SJCRH30 (cell line): ENCODE measurements around the genes CASTOR1, SLC35E4, MORC2, PLA2G3, RNF185, DRG1 and SFI1.

- RAMPAGE, long total RNA, result no peak
Measured at GRCh38 chr22:30288940-30290203, at the start of gene CASTOR1. CASTOR1 (minus strand) TSS chr22:30289505.

- RAMPAGE, long total RNA, result no peak
Measured at GRCh38 chr22:30301865-30302704, 12.8 kb upstream of the CASTOR1 start.

- RAMPAGE, long total RNA, result no peak
Measured at GRCh38 chr22:30372932-30373342, 14.3 kb downstream of the RNF215 start.

- RAMPAGE, long total RNA, result no peak
Measured at GRCh38 chr22:30435477-30436391, 10.2 kb downstream of the MTFP1 start.

- RAMPAGE, long total RNA, result no peak
Measured at GRCh38 chr22:30444857-30445729, 19.5 kb downstream of the MTFP1 start.

GRCh38 chr22:30635251-30636359 lies at the start of gene SLC35E4:
SLC35E4 (plus strand) TSS chr22:30635781.
- RAMPAGE, long total RNA, result no peak

DNA sequence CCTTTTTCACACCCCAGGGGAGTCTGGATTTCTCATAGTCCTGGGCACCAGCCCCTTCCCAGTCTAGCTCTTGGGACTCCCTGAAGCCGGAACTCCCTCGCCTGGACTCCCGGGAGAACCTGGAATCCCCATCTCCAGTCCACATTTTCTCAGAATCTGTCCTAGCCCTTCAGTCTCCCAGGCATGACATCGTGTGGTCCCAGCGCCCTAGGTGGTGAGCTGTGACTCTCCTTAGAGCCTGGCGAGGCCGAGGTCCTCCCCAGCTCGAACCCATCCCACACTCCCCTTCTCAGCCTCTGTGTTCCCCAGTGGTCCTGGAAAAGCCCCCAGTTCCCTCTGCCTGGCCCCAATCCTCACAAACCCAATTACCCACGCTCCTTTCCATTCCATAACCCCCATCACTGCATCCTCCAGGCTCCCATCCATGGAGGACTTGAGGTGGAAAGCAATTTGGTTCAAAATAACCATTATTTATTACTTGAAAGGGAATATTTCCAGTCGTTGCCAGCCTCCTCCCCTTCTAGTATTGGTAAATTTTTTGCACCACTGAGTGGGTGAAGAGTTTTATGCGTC lies 811 bp upstream of the DUSP18 start:
- RAMPAGE, long total RNA, result no peak

DNA sequence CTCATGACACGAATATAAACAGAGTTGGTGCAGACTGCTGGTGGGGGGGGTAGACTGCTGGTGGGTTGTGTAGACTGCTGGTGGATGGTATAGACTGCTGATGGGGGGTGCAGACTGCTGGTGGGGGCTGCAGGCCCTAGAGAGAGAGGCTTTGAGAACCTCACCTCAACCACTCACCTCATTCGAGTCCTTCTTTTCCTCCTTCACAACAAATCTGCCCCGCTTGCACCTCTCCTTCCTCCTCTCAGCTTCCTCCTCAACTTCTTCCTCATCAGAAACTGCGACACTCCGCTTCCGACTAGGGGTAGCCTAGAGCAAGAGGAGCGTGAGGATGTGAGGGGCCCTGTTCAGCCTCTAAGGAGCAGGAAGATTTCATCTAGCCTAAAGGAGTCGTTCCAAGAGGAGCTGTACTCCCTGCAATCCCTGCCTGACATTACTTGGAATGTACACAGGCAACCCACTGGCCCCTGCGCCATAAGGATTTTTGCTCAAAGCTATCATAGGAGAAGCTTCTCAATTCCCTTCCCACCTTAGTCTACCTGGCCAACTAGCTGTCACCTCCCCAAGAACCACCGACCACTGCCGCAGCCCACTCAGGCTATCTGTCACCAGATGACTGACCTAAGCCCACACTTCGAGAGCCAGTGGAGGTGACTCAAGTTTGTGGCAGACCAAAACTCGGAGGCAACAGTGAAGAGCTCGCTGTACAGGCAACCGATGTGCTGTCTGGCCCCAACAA lies 34.5 kb downstream of the MORC2 start:
- RAMPAGE, long total RNA, result no peak

GRCh38 chr22:30968113-30969140 lies at the start of gene MORC2:
MORC2 (minus strand) TSS chr22:30968774.
- RAMPAGE, long total RNA, result no peak

- RAMPAGE, long total RNA, result no peak
Measured at GRCh38 chr22:31093559-31094669, 12.8 kb downstream of the SMTN start.

DNA sequence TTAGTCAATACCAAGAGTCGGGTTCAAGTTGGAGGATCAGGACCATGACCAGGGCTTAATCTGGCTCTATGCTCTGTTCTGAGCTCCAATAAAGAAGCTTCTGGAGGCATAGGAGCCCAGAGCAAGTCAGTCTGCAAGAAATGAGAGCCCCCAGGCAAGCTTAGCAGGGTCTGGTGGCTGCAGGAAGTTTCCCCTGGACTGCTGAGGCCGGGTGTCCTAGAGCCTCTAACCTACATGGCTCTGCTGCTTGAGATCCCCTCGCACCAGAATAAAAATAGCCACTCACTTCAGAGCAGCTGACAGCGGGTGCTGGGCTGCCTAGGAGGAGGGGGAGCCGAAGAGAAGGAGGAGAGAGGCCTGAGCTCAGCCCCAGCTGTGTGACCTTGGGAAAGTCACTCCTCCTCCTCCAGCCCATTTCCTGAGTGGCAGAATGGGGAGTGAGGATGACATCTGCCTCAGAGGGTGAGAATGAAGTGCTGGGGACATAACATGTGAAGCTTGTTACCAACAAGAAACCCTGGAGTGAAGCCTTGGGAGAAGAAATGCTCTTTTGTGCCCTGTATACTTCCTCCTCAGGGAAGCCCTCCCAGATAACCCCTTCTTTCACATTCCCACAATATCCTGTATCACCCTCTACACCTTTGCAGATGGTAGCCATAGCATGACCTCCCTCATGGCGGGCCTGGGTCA lies 3.7 kb upstream of the INPP5J start:
- RAMPAGE, long total RNA, result no peak

DNA sequence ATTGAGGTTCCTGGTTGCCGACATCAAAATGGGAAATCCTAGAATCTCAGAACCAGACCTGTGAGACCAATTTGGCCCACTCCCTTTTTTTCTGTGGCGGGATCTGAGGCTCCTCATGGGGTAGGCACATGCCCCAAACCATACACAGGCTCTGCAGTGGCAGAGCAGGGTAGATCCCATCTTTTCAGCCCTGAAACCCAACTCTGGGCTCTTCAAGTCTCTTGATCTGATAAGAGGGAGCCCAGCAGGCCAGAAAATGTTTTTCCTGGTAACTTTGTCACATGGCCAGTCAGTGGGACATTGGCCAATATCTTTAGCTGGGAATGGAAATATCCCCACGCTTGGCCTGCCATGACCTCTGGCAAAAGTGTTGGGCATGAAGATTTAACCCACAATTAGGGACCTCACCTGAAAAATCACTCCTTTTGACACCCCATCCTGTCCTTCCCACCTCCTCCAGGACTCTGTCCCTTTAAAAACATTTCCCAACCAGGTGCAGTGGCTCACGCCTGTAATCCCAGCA lies 8.1 kb downstream of the INPP5J start:
- RAMPAGE, long total RNA, result no peak

DNA sequence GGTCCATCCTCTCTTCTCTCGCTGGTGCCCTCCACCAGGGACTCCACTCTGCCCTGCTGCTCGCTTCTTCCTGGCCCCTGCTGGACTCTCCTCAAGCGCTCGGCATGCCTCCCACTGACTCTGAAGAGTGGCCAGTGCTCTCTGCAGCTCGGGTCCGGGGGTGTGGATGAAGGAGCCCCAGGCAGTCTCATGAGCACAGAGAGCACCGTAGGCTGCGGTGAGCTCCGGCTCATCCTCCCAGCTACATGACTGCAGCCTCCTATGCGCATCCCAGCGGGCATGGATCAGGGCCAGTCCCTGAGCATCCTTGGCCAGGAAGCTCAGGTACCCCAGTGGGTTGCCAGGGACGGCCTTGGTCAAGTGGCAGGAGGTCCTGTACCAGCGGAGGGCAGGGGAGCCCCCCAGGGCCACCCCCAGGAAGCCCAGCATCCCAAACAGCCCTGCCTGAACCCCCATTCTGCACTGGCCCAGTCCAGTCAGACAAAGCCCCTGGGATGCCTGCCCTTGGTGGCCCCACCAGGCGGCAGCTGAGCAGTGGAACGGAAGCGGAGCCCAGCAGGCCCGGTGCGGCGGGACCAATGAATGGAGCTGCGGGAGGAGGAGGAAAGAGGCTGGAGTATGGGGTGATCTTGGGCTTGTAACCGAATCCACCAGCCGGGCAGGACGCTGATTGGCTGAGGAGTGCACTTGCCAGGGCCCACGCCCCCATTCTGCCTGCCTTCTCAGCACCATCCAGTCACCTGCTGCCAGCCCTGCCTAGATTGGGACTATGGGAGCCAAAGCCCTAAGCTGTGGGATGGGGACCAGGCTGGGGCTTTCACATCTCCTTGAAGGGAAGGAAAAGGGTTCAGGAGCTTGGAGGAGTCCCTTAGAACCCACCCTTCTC lies at the start of gene PLA2G3:
TSS of gene PLA2G3 (minus strand) at position 610 of the 886 bp plus-strand sequence.
- RAMPAGE, long total RNA, result no peak

DNA sequence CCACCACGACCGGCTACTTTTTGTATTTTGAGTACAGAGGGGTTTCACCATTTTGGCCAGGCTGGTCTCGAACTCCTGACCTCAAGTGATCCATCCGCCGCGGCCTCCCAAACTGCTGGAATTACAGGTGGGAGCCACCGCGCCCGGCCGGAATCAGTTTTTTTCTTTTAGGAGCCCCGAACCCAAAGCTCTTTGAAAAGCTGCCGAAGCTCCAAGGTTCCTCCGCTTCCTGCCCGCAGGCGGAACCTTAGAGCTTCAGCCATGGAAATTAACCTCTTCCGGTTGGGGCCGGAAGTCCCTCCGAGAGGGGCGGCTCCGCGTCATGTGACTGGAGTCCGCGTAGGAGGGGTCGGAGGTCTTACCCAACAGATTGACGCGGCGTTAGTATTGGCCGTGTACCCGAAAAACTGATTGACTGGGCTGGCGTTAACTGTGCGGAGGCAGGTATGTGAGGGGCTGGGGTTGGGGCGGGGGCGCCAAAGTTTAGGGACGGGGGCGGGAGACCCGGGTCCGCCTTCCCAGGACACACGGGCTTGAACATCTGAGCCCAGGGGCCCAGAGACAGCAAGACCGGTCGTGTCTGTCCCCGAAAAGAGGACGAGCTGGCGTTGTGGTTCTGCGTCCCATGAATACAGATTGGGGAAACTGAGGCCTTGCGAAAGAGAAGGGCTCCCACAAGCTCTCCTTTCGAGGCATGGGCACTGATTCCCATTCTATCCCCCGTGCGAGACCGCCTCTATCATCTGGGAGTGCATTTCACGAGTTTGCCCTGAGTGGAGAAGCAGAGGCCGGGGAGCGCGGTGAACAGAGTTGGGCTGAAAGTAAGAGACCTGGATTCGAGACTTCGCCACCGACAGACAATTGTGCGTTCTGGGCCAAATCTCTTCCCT lies at the start of gene RNF185:
TSS of gene RNF185 (plus strand) at position 323 of the 890 bp plus-strand sequence.
- RAMPAGE, long total RNA, result no peak

DNA sequence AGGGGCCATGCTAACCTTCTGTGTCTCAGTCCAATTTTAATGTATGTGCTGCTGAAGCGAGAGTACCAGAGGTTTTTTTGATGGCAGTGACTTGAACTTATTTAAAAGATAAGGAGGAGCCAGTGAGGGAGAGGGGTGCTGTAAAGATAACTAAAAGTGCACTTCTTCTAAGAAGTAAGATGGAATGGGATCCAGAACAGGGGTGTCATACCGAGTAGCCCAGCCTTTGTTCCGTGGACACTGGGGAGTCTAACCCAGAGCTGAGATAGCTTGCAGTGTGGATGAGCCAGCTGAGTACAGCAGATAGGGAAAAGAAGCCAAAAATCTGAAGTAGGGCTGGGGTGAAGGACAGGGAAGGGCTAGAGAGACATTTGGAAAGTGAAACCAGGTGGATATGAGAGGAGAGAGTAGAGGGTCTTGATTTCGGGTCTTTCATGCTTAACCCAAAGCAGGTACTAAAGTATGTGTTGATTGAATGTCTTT lies 10.7 kb downstream of the LIMK2 start:
- RAMPAGE, long total RNA, result no peak

- RAMPAGE, long total RNA, result no peak
Measured at GRCh38 chr22:31281976-31283050, 10.0 kb downstream of the PIK3IP1 start.

DNA sequence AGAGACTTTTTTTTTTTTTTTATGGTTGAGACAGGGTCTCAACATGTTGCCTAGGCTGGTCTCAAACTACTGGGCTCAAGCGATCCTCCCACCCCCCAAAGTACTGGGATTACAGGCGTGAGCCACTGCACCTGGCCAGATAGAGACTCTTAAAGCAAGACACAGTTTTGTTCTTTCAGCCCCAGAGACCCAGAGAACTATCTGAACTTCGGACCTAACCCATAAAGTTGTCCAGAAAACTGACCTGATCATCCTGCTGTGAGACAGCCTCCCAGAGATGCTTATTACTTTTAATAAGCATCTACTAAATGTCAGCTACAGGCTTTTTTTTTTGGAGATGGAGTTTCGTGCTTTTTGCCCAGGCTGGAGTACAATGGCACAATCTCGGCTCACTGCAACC lies 8.7 kb downstream of the PIK3IP1 start:
- RAMPAGE, long total RNA, result no peak

- RAMPAGE, long total RNA, result no peak
Measured at GRCh38 chr22:31286106-31286881, 6.0 kb downstream of the PIK3IP1 start.

DNA sequence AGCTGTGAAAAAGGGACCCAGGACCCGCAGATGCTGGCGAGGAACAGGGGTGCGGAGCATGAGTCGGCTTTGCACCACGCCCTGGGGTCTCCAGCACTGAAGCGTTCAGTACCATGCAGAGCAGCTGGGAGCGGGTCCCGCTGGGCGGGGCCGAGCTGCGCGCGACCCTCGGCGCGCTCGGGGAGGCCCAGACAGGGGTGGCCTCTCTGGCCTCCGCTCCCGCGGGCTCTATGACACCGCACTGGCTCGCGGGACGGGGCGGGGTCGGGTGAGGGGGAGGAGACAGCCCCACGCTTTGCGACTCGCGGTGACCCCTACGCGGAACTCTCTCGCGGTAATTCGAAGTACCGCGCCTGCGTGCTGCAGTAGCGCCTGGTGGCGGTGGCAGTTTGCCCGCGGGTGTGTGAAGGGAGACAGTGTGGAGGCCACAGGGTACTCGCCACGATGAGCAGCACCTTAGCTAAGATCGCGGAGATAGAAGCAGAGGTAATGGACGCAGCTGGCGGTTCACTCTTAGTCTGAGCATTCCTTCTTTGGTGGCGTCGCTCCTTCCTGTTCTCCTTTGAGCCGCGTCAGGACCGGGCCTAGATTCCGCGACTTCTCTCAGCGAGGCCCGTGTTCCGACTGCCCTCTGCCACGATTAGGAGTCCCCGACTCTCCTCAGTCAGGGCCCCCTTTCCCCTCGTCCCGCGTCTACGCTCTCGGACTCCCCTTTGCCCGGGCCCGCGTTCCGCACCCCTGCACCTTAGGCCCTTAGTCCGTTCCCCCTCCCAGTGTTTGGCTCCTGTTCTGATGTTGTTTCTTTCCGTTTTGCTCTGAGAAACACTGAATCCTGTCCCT lies at the start of gene DRG1:
TSS of gene DRG1 (plus strand) at position 365 of the 840 bp plus-strand sequence.
- RAMPAGE, long total RNA, result no peak

DNA sequence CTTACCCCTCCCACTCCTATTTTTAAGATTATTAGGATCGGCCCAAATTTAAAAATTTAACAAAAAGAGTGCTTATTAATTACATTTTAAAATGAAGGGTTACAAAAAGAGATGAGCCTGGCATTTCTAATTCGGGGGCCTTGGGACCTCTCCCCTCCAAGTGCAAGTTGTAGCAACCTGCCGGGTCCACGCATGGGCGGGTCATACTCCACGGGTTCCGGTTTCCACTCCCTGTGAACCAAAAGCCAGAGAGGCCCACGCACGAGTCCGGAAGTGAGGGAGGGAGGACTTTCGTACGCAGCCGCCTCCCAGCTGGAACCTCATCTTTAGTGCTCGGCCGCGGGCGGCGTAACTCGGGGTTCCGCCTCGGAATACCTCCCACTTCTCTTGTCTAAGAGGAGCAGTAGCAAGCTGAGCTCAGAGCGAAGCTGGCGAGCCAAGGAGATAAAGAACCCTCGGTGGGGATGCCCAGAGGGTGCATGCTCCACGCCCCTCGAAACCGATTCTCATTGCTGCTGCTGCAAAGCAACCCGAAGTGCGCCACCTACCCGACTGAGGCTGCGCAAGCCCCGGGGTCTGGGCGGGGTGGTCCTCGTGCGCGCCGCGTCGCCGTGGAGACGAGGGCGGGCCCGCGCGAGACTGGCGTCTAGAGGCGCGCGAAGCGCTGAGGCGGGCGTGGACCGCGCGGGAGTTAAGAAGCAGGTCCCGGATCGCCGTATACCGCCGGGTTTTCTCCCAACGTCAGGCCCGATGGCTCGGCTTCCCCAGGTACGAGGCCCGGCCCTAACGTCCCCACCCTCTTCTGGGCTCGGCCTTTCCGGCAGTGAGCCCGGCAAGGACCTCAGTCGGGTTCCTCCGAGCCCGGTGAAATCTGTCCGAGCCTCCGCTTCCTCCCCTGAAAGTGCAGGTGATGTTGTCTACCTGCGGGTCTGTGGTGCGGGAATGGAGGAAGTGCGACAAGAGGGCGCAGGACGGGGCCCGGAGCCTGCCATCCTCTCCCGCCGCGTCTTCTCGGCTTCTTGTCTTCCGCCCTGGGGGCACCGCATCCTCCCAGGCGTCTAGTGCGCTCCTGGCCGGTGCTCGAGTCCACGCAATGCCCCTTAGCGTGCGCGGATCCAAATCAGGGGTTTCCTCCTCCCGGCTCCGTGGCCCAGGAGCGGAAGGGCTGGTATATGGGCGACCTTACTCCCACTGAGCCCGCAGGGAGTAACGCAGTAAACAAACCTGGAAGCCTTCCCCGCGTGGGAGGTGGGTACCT lies at the start of gene SFI1:
TSS of gene SFI1 (plus strand) at position 667 of the 1,258 bp plus-strand sequence.
- RAMPAGE, long total RNA, result no peak